Measurements from ENCODE around the gene TMEM185B.

- RRBS: no CpG with 5 or more reads among the region's 1 CpG
Measured at GRCh38 chr2:119981843-119982607, 30.9 kb upstream of the EPB41L5 start.

GRCh38 chr2:120222675-120224057 is at the start of gene TMEM185B:
Gene TMEM185B (minus strand): TSS chr2:120223400.
- RRBS: 4% methylated on average over 60 of the region's 141 CpGs

DNA sequence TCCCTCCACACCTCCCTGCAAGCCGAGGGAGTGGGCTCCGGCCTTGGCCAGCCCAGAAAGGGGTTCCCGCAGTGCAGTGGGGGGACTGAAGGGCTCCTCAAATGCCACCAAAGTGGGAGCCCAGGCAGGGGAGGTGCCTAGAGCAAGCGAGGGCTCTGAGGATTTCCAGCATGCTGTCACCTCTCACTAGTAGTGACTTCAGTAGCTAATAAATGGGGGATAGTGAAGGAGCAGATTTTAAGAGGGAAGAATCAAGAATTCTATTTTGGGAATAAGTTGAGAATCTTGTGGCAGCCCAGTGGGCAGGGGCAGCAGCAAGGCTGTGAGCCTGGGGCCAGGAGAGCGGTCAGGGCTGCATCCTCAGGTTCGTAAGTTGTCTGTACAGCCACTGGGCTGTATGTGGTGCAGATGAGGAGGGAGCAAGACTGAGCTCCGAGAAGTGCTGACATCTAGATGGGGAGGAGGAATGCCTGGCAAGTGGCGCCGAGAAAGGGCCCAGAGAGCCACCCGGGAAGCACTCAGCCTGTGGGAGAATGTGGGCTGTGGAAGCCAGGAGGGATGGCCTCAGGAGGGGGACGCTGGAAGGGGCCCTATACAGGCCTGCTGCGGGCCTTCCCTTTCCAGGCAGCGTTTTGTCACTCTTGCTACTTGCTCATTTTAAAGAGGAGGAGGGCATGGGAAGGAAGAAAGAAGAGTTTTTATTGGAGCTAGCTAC is 7.6 kb downstream of the RALB start:
- RRBS: no CpG with 5 or more reads among the region's 13 CpGs

DNA sequence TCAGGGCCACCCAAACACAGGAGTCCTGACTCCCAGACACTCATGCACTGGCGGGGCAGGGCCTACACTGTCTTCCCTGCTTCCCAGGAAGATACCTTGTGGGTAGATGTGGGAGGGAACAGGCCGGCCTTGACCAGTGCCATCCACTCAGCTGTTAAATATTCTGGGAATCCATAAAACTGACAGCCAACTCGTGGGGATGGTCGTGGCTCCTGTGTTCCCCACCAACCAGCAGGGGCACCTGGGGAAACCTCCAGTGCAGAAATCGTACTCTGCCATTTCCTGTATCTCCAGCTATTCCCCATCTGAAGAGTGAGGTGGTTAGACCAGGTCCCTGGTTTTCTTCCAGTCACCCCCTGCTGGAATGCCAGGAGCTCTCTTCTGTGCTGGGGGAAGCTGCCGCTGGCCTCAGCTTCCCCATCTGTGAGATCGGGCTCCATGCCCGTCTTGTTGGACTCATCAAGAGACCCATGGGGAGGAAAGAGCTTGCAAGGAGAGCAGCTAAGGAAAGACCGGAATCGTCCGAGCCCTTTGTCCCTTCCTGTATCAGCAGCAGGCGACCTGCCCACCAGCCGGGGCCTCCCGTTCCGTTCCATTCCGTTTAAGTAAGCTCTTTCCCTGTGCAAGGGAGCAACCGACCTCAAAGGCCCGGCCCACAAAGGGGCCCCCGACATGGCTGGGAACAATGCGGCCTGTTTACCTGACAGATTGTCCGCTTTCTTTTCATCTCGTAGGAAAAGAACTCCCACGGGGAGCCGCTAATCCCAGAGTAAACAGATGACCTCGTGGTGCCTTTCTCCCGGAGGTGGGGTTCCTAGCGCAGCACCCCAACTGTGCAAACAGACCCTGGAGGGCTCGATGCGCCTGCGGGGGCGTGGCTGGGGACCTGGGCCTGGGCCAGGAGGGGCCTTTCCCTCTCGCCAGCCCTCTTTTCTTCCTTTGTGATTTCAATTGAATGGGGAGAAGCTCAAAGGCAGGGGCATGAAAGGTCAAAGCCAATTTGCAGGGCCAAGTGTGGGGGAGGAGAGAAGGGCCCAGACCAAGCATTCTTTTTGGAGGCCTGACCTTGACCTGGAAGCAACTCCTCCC is 119.9 kb downstream of the INHBB start:
- RRBS: 47% methylated on average over 10 of the region's 32 CpGs

DNA sequence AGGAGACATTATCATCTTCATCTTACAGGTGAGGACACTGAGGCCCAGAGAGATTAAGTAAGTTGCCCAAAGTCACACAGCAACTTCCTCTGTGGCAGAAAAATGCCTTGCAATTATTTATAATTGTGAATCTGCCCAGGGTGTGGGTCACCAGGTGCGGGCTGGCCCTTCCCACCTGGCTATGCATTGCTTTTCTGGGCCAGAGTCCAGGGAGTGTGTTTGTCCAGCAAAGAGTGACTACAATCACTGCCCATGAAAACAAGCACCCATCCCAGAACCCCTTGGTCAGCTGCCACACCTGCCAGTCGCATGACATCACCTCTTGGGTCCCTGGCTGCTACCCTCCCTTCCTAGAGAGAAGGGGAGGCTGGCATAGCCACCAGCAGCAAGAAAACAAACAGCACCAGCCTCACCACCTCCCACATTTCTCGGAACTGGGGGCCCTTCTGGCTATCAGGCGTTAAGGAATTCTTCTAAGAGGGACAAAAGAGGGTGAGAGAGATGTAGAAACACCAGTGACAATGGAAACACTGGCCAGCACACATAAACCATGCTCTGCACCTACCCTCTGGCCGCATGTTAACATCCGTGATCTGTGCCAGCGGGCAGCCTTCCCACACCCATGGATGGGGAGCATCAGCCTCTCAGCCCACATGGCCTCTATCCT is 109.8 kb upstream of the GLI2 start:
- RRBS: no CpG with 5 or more reads among the region's 7 CpGs

GRCh38 chr2:120660731-120661149 is 74.9 kb upstream of the GLI2 start:
- RRBS: no CpG with 5 or more reads among the region's 7 CpGs

GRCh38 chr2:120736412-120737492 is 1.1 kb downstream of the GLI2 start:
- RRBS: 33% methylated on average over 2 of the region's 74 CpGs

GRCh38 chr2:120758130-120758811 is 22.6 kb downstream of the GLI2 start:
- RRBS: no CpG with 5 or more reads among the region's 15 CpGs

GRCh38 chr2:120818516-120818956 is 82.9 kb downstream of the GLI2 start:
- RRBS: no CpG with 5 or more reads among the region's 10 CpGs

DNA sequence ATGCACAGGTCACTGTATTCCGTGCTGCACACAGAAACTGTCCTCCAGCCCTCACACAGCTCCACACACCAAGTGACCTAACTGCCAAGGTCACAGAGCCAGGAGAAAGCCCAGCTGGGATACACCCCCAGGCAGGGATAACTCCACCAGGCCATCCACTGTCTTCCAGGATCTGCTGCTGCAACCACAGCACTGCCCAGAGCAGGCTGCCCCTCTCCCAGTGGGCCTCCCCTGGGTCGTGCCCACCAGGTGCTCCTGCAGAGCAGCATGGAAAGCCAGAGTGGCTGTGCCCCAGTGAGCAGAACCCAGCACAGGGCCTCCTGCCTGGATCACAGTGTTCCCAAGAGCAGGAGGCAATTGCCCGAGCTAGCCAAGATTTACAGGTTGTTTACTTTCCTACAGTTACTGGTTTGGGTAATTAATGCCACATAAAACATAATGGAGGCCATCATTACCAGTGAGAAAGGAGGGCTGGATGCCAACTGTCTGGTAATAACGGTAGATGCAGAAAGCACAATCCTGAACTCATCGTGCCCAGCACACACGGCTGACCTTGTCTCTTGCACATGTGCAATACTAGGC is 24.4 kb downstream of the TFCP2L1 start:
- RRBS: no CpG with 5 or more reads among the region's 6 CpGs

DNA sequence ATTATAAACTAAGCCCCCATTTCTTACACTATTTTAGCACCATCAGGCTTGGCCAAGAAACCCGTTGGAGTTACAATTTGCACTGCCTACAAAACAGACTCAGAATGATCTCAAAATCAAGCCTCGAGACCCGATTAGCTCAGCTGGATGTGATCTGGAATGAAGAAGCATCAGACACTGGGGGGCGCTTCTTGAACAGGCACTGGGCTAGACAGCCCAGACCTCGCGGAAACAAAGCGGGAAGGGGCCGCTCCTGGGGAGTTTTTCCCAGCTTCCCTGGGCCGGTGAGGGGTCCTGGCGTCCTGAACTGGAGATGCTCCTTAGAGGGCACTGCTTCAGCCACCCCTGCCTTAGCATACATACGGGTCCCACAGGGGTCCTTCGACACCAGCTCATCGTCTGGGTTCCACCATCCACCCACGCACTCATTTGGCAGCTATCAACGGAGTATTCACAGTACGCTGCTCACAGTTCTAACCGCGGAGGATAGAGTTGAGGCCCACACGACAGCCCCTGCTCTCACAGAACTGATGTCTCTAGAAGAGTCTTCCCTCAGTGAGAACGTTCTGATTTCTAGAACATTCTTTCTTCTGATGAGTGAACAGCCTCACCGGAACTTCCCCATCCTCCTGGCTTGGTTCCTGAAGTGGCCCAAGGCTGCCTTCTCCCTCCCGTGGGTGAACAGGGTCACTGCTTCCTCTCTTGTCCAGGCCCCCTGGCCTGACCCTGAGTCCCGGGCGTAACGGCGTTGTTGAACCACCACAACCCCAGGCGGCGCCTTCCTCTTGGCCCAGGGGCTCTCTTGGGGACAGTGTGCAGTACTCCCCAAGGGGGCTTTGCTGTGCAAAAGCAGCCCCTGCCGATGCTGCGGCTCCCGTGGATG is 146.9 kb downstream of the TSN start:
- RRBS: no CpG with 5 or more reads among the region's 31 CpGs

DNA sequence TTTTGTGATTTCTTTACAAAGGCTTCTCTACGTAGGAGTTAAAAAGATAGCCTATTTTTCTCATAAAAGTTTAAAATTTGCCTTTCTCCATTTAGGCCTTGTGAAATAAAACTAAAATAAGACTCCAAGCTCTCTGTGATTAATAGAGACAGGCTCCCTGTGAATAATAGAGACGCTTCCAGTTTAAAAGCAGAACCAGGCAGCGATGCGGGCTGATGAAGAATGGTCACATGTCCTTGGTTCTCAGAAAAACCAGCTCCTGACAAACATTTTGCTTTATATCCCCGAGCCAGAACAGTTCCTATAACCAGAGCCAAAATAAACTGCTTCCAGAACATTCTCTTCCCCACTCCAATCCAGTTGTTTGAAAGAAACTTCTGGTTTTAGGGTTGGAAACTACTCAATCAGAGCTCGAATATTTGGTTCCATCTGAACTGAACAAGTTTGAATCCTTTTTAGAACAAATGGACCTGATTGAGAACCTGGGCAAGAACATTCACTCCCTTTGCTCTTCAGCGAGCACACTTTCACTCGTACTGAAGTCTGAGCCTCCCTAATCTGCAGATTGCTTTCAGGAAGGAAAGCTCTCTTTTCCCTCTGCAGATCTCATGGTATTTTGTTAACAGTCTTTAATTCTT is 213.7 kb downstream of the TSN start:
- RRBS: no CpG with 5 or more reads among the region's 8 CpGs

GRCh38 chr2:125664859-125665527 is 991.0 kb upstream of the GYPC start:
- RRBS: no CpG with 5 or more reads among the region's 9 CpGs

DNA sequence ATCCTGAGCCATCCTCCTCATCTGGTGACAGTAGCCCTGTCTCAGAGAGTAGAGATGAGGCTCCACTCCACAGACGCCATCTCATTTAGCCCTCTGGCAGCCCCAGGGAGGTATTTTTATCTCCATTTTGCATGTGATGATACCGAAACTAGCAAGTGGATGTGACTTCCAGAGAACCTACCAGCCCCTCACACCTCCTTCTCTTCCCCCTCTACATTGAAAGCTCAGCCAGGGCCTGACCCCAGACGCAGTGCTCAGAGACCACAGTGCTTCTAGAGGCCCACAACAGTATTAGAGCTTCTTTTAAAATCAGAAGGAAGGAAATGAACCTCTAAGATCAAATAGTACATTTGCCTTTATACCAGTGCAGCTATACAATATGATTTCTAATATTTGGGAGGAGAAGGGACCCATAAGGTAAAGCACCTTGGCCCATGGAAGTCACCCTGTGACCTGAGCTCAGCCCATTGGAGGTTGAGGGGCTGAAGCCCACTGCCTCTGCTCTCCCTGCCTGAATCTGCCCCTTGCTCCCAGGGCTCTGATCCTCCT is 8.4 kb downstream of the GYPC start:
- RRBS: no CpG with 5 or more reads among the region's 3 CpGs

GRCh38 chr2:126776473-126777553 is 120.9 kb downstream of the GYPC start:
- RRBS: 5% methylated on average over 17 of the region's 69 CpGs

- RRBS: 100% methylated on average over 1 of the region's 38 CpGs
Measured at GRCh38 chr2:127057373-127058524, 49.2 kb downstream of the BIN1 start.

DNA sequence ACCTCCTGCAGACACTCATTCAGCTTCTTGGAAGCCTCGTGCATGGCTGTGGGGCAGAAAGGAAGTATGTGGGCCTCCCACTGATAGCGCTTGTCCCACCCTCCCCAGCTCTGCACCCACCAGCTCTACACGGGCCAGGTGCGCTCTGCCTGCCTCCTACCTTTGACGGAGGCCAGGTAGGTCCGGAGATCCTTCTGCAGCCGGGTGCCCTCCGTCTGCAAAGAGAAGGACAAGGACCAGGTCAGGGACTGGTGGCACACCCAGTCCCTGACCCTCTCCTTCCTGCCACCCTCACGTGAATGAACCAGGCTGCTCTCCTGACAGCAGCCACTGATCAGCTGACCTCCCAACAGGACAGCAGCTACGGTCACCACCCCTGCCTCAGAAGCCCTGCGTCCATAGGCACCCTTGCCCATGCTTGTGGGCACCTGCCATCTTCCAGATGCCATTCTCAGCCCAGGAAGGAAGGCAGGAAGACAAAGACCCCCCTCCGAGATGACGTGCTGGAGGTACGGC is 36.3 kb downstream of the BIN1 start:
- RRBS: no CpG with 5 or more reads among the region's 14 CpGs

DNA sequence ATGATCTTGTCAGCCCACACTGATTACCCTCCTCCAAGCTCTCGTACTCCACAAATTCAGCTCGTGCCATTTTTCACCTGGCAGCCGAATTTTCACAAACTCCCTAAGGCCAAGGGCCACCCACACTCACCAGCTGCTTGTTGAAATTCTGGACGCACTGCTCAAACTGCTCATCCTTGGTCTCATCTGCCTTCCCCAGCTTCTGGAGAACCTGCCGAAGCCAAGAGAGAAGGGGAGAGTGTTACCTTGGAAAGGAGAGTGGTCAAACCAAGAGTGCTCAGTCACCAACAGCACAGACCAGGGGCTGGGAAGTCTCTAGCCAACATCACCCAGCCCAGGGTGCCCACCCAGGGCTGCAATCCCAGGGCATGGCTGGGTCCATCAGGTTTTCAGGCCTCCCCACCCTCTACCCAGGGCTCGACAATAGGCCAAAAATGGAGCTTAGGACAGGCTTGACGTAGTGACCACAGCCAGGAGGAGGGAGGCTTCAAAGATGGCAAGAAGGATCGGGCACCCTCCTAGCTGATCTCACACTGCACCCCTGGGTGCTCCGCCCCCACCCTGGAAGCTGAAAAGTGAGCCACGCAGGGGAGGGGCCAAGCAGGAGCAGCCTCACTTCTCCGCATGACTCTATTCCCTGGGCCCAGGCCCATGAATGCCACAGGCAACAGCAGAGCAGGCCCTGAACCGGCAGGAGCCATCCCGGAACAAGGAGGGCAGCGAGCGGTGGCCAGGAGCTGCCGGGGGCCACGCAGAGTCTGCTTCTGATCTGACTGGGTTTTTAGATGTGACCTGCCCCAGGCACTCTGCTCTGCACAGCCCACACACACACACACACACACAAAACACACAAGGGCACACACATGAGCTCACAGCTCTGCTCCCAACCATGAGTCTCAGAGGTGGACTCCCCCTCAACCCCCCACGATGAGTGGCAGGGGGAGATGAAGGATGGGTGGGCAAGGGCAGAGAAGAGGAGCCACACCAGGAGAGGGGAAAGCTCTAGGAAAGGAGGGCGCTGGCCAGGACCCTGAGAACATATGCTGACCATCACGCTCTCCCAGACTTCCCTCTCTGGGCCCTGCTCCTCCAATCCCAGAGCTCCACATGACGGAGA is 30.1 kb downstream of the BIN1 start:
- RRBS: 96% methylated on average over 4 of the region's 21 CpGs

DNA sequence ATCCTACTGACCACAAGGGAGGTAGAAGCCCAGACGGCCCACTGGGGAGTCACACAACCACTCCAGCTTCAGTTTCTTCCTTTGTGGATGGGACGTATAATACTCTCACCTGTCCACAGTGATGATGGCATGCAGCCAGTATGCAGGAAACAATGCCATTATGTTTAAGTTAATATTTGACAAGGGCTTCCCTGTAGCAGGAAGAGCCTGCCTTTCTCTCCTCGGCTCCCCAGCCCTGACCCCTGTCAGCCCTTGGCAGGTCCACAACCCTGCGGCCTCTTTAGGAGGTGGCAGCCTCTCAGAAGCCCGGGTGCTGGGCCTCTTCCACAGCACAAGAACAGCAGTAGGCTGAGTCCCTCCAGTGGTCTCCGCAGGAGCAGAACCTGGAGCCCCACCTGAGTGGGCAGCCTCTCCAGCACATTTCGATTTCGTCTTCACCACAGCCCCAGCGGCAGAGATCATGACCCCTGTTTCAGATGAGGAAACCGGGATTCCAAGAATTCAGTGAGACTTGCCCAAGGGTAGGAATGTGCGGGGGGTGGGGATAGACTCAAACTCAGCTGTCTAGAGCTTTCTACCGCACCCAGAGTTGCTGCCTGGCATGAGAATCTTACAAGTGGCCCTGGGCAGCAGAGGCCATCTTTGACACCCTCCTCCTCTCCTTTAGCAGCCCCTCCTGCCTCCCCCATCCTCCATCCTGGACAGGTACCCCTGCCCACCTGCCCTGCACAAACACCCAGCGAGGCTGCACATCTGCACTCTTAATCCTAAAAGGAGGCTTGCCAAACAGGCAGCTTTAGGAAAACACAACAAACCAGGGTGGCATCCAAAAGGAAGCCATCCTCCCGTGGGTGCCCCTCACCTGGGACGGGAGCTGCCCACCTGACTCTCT is 6.2 kb downstream of the BIN1 start:
- RRBS: no CpG with 5 or more reads among the region's 15 CpGs

GRCh38 chr2:127174928-127175349 is 45.2 kb downstream of the CYP27C1 start:
- RRBS: no CpG with 5 or more reads among the region's 8 CpGs

Measured in islet of Langerhans (tissue), 1 donor.